Stomach (tissue), 7 donors: ENCODE measurements around a stretch of chr16.

- PRO-cap, result no peak
- RAMPAGE, long total RNA, 5 experiments, result no peak in any of the 5 experiments
- RRBS, result no CpG with 5 or more reads among the region's 19 CpGs
Measured at GRCh38 chr16:5616127-5616562, 402.7 kb upstream of the RBFOX1 start.

- PRO-cap, result no peak
- RAMPAGE, long total RNA, 5 experiments, result no peak in any of the 5 experiments
- RRBS, result no CpG with 5 or more reads among the region's 3 CpGs
Measured at GRCh38 chr16:8328302-8328779, 262.0 kb downstream of the TMEM114 start.

DNA sequence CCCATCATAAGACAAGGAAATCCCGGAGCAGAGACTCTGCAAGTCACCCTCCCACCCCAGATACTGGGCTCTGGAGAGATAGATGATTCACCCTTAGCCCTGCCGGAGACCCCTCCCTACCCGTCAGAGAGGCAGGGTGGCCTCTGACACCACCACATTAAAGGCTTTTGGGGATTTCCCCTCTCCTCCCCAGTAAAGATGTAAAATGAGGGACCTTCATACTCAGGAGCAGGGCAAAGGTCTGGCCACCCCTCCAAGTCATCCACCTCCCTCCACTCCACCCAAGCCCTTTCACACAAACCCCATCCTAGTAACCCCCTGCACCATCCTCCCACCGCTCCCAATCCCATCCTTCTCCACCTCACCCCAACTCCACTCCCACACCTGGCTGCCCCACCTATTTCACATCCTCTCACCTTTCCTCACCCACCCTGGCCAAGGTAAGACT is 779 bp downstream of the ABAT start:
- PRO-cap, result no peak
- RAMPAGE, long total RNA, 5 experiments, result no peak in any of the 5 experiments
- RRBS, result 13% methylated on average over 2 of the region's 4 CpGs

DNA sequence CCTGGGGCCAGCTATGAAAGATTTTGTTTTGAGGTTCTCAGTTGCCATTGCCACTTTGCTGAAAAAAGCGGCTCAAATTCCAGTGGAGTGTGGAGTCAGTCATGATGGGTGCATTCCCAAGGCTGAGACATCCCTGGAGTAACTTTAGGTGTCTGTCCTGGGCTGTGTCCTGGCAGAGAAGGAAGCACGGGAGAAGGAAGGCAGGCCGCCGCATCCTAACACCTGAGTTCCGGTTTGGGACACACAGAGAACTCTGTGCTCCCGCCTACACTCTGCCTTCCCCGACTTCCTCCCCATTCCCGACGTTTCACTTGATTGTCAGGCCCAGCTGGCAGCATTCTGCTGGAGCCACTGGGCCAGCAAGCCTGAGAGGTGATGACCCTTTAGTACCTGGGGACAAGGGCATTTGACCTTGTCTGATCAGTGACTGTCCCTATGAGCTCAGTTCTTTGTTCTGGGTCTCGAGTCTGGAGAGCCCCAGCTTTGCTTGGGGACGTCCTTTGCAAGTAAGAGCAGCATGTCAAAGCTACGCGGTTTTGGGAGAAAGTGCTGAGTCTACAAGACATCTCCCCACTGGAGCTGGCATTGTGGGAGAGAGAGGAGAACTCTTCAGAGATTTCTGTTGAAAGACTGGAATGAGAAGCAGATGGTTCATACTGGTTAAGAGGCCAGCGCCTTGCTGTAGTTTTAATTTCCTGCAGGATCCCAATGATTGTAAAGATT is 20.4 kb downstream of the ABAT start:
- PRO-cap, result no peak
- RAMPAGE, long total RNA, 5 experiments, result no peak in any of the 5 experiments
- RRBS, result no CpG with 5 or more reads among the region's 14 CpGs

GRCh38 chr16:8740635-8741391 is 56.6 kb downstream of the TMEM186 start:
- PRO-cap, result no peak
- RAMPAGE, long total RNA, 5 experiments, result no peak in any of the 5 experiments
- RRBS, result no CpG with 5 or more reads among the region's 8 CpGs

DNA sequence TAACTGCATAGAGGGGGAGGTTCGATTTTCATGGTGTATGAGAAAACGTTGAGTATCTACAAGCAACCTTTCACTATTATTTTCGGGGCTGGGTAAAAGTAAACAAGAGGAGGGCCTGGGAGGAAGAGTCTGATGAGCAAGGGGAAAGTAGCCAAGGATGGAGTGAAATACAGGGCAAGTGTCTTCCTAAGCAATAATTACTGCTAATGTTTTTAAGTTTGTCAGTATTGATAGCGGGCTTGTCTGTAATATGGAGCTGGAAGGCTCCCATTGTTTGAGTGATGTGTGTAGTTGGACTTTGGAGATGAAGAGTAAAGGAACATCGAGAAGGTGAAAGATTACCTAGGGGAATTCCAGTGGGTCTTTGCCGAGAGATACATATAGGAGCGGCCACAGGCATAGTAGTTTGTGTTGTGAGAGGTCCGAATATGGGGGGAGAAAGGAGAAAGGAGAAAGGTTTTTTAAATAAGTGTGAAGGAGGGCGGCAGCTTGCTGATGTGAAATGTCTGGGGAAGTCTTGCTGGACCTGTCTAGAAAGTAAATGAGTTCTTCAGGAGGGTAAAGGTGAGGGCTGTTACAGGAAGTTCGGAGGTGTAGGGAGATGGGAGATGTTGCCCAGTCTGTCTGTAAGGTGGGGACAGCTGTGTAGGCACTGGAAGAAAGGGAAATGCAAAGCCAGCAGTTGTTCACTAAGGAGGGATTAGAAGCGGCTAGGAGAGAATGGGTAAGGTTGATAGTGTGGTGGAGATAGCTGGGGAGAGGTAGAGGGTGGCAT is 29.2 kb downstream of the CARHSP1 start:
- PRO-cap, result no peak
- RAMPAGE, long total RNA, 5 experiments, result start-site peak on the plus strand in 1 of 5 experiments, centred at position 256 of the sequence, 10 reads per replicate
- RRBS, result no CpG with 5 or more reads among the region's 11 CpGs

DNA sequence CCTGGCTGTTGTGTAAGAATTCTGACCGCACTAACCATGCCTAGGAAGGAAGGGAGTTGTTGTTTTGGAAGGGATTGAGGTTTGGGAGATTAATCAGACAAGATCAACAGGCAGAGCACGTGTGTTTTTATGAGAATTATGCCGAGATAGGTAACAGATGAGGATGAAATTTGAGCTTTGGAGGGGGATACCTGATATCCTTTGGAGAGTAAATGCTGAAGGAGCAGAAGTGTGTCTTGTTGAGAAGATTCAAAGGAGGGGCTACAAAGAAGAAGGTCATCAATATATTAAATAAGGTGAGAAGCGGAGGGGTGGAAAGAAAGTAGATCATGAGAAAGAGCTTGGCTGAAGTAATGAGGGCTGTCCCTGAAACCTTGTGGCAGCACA is 26.7 kb downstream of the CARHSP1 start:
- PRO-cap, result no peak
- RAMPAGE, long total RNA, 5 experiments, result no peak in any of the 5 experiments
- RRBS, result no CpG with 5 or more reads among the region's 4 CpGs

- PRO-cap, result no peak
- RAMPAGE, long total RNA, 5 experiments, result no peak in any of the 5 experiments
- RRBS, result no CpG with 5 or more reads among the region's 19 CpGs
Measured at GRCh38 chr16:8849064-8849715, 19.6 kb downstream of the CARHSP1 start.

GRCh38 chr16:8885562-8885955 is 3.4 kb downstream of the LITAFD start:
- PRO-cap, result no peak
- RAMPAGE, long total RNA, 5 experiments, result no peak in any of the 5 experiments
- RRBS, result 16% methylated on average over 2 of the region's 8 CpGs

DNA sequence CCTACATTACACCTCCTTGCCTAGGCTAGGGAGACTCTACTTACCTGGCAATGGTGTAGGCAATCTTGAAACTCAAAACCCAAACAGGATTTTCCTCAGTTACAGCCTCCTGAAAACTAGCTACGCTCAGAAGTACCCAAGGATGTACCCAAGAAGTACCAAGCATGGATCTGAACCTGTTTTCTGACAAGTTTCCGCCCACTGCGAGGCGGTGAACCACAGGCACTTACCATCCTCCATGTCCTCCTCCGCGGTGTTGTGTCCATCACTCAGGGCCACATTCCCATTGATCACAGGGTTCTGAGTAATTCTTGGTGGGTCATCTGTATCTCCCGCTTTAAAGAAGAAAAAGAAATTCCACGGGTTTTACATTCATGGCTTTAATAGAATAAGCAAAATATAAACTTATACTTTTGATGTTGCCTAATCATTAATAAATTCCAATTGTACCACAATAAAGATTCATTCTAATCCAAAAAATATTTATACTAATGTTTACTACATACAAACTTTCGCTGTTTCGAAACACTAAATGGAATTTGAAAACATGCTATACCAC is 33.6 kb downstream of the USP7 start:
- PRO-cap, result no peak
- RAMPAGE, long total RNA, 5 experiments, result start-site peak on the minus strand in 1 of 5 experiments, centred at position 287 of the sequence, 25 reads per replicate
- RRBS, result no CpG with 5 or more reads among the region's 10 CpGs

DNA sequence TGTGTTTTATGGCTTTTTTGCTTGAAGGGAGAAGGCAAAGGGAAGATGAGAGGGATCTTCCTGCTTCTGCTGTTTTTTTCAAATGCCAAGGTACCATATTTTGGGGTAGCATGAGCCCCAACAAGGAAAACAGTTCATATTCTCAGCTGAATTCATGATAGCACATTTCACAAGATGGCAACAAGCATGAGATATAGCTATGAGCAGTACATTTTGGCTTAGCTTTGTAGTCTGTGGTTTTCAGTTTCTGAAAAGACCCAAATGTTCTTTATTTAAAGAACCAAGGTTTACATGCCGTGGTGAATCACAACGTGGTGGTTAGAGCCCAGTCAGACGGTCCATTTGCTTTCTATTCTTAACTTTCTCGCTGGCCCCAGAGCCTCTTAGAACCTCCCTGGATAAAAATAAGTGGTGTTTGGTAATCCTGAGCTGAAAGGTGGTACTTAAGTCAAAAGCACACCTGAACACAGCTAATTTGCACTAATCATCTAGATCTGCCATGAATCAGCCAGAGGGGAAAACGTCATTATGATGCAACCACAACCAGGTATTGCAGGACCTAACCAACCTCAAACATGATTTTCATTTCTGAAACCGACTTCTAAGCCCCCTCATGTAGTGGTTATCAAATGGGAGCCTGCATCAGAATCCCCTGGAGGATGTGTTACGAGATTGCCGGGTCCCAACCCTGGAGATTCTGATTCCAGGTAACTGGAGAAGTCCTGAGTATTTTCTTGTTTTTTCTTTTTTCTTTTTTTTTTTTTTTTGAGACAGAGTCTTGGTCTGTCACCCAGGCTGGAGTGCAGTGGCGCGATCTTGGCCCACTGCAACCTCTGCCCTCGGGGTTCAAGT is 18.5 kb upstream of the HAPSTR1 start:
- PRO-cap, result no peak
- RAMPAGE, long total RNA, 5 experiments, result no peak in any of the 5 experiments
- RRBS, result no CpG with 5 or more reads among the region's 11 CpGs

DNA sequence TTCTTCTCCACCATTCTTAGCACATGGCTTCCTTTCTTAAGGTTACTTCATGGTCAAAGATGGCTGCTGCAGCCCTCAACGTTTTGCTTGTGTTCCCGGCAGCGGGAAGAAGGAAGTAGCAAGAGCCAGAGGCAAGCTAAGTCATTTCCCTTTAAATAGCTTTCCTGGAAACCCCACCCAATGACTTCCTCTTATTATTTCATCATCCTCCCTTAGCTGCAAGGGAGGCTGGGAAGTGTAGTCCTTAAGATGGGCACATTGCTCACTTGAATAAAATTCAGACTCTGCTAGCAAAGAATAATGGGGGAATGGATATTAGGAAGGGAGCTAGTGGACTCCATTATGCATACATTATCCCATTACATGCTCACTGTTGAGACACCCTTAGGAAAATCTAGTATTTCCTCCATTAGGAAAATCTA is 12.4 kb upstream of the HAPSTR1 start:
- PRO-cap, result no peak
- RAMPAGE, long total RNA, 5 experiments, result no peak in any of the 5 experiments
- RRBS, result no CpG with 5 or more reads among the region's 3 CpGs

- PRO-cap, result no peak
- RAMPAGE, long total RNA, 5 experiments, result no peak in any of the 5 experiments
- RRBS, result no CpG with 5 or more reads among the region's 8 CpGs
Measured at GRCh38 chr16:9106725-9107533, 15.5 kb downstream of the HAPSTR1 start.

DNA sequence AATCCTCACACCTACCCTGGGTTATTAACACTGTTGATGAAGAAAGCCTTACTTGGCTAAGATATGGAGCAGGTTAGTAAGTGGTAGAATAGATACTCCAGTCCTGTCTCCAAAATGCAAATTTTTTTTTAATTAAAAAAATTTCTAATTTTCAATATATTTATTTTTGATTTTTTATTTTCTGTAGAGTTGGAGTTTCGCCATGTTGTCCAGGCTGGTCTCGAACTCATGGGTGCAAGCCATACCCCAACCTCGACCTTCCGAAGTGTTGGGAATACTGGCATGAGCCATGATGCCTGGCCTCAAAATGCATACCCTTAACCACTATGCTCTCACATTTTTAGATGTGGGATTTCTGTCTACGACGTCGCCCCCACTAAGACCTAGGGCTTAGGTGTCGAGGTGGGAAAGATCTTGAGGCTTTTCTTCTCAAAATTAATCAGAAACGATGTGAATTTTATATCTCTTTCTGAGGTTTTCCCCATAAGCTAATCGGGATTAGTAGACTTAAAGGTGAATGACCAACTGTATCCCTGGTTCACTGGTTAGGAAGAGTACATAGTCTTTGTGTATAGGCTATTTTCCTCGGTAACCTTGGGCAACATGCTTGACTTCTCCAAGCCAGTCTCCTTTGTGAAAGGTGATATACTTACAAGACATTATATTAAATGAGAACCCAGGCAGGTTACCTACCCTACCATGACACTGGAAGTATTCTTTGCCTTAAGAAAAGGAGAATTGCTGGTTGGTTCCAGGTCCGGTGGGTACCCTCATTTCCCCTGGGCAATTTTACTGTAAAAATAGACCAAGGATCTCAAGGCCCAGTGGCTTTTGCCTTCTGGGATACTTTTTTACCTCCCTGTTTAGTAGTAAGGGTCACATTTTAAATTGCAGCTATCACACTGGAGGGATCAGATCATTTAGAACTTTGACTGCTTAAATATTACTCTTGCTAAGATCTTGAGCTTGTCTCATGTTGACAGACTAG is 17.0 kb downstream of the HAPSTR1 start:
- PRO-cap, result no peak
- RAMPAGE, long total RNA, 5 experiments, result no peak in any of the 5 experiments
- RRBS, result no CpG with 5 or more reads among the region's 12 CpGs

DNA sequence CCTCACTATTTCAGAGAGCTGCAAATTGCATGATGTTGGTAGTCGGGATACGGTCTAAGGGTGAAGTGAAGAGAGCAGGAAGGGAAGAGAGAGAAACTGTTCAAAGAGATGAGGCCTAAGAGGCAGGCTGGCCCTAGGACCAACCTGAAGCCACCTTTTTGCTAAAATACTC is 23.0 kb downstream of the HAPSTR1 start:
- PRO-cap, result no peak
- RAMPAGE, long total RNA, 5 experiments, result no peak in any of the 5 experiments
- RRBS, result no CpG with 5 or more reads among the region's 2 CpGs

DNA sequence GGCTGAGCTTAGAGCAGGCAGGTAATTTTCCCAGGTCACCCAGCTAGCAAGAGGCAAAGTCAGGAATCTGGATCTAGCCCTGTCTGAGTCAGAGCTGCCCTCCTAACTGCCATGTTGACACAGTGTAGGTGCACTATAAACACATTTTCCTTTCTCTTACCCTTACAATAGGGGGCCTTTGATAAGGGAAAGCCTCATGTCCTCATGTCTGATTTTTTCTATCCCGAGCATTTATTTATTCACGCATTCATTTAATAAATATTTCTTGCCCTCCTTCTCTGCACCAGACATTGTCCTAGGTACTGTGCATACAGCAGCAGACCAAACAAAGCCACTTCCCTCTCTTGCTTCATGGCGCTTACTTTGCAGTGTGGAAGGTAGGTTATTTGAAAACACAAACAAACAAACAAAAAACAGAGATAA is 454.5 kb downstream of the HAPSTR1 start:
- PRO-cap, result no peak
- RAMPAGE, long total RNA, 5 experiments, result no peak in any of the 5 experiments
- RRBS, result no CpG with 5 or more reads among the region's 3 CpGs

- PRO-cap, result no peak
- RAMPAGE, long total RNA, 5 experiments, result no peak in any of the 5 experiments
- RRBS, result no CpG with 5 or more reads among the region's 5 CpGs
Measured at GRCh38 chr16:9726342-9726660, 455.9 kb downstream of the GRIN2A start.

DNA sequence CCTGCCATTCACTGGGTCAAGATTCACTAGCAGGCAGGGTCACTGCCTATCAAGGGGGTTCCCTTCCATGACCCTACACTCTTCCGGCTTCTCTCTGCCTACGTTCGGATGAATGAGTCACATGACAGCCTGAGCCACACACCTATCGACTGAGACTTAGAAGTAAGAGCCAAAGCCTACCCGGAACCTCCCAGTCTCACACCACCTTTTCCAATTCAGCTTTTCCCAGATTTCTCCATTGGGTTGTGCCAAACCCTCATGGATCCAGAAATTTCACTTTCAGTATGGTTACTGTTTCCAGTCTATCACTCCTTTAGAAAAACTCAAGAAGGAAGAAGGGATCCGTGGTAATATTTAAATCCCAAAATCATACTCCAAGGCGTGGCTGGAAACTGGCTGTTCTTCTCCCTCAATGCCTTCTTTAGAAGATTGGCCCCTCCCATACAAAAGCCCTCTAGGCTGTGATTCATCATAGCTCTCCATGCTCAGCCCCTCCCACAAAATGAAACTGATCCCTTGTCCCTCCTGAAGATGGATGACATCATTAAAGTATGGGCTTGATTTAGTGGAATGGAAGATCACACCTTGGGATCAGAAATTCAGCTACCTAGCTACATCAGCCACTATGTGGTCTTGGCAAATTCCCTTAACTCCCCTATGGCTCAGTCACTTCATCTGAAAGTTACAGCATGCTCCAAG is 4.3 kb downstream of the GRIN2A start:
- PRO-cap, result no peak
- RAMPAGE, long total RNA, 5 experiments, result no peak in any of the 5 experiments
- RRBS, result 85% methylated on average over 4 of the region's 7 CpGs

GRCh38 chr16:10391265-10392192 is 5.7 kb downstream of the ATF7IP2 start:
- PRO-cap, result no peak
- RAMPAGE, long total RNA, 5 experiments, result start-site peak on the plus strand in 1 of 5 experiments, at chr16:10391635-10391714 at its widest, 7 reads per replicate
- RRBS, result no CpG with 5 or more reads among the region's 10 CpGs

DNA sequence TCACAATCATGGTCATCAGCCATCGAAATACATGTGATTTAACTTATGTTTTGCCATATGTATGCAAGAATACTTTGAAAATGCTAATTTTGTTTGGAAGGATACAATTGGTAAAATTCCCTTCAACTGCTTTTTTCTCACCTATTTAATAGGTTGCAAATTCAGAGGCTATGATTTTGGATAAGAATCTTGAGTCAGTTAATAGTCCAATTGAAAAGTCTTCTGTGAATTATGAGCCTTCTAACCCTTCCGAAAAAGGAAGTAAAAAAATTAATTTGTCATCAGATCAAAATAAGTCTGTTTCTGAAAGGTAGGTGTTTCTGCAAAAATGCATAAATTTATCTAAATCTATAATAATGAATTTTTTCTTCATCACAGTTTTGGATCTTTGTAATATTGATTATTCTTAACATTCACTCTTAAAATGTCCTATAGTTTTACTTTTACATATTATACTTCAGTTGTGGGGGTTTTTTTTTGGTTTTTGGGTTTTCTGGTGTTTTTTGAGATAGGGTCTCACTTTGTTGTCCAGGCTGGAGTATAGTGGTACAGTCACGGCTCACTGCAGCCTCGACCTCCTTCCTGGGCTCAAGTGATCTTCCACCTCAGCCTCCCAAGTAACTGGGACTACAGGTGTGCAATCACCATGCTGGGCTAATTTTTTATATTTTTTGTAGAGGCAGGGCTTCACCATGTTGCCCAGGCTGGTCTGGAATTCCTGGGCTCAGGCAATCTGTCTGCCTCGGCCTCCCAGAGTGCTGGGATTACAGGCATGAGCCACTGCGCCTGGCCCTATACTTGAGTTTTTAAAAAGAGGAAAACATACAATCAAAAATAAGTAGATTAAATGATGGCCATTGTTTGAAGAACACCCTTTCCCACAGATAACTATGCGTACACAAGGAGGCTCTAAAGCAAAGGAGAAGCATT is 71.6 kb downstream of the ATF7IP2 start:
- PRO-cap, result no peak
- RAMPAGE, long total RNA, 5 experiments, result no peak in any of the 5 experiments
- RRBS, result no CpG with 5 or more reads among the region's 7 CpGs